Vagina (tissue), 1 donor: Measurements from ENCODE around the genes PPP6C, MVB12B and LMX1B.

- PRO-cap: bidirectional peak, plus-strand start at chr9:125190019, minus-strand start at chr9:125189792
- RAMPAGE, long total RNA: start-site peak on the minus strand at chr9:125189761-125189792, 230 reads
These were observed at the start of gene PPP6C for GRCh38 chr9:125189396-125190445. Gene PPP6C (minus strand): TSS chr9:125189803.

DNA sequence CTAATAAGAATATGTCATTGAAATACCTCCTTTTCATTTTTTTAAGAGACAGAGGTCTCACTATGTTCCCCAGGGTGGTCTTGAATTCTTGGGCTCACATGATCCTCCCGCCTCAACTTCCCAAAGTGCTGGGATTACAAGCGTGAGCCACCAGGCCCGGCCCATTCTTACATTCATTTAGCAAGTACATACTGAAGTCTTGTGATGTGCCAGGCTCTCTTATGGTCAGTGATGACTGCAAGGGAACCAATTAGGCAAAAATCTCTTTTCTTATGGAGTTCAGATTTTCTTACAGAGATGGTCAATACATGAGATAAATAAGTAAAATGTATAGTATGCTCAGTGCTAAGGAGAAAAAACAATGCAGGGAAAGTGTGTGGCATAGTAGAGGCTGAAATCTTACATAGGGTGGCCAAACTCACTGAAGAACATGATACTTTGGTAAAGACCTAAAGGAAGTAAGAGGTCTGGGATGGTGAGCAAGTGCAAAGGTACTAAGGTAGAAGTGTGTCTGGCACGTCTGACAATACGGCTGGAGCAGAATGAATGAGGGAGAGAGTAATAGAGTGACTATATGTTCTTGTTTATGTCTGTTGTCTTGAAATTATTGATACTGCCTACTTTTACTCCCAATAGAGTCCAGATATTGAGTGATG lies 27.0 kb downstream of the GAPVD1 start:
- PRO-cap: no peak
- RAMPAGE, long total RNA: start-site peak on the plus strand centred at position 224 of the sequence, 60 bp wide, 7 reads

GRCh38 chr9:125485393-125485805 lies 221.6 kb downstream of the MAPKAP1 start:
- PRO-cap: no peak
- RAMPAGE, long total RNA: no peak

DNA sequence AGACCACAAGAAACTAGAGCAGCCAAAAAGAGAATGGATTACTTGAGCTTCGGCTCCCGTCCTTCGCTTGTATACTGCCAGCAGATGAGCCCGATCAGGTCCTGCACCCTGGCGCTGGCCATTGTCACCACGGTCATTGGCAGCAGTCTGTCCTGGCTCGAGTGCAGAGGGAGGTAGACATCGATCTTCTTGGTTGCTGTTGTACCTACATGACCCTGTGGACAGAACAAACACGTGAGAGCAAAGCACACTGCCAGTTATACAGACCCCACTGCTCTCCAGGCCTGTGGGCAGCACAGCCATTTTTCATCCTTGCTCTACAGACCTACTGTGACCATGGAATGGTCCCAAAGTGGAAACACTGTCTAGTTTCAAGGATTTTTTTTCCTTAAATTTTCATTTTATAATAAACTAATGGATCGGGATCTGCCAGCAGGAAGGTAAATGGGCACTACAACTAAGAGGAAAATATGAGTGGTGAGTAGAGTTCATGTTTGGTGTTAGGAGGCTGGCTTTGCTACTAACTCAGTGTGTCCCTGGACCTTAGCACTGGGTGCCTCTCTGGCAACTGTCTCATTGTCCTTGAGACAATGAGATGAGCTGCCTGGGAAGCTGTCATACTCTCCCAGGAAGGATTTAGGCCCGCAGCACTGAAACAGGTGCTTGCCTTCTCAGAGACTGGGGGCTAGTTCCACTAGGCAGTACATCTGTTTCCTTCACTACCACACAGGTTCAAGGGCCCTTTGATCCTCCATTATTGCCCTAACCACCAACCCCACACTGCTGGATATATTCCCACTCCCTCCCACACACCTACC lies 121.3 kb downstream of the MAPKAP1 start:
- PRO-cap: no peak
- RAMPAGE, long total RNA: no peak

DNA sequence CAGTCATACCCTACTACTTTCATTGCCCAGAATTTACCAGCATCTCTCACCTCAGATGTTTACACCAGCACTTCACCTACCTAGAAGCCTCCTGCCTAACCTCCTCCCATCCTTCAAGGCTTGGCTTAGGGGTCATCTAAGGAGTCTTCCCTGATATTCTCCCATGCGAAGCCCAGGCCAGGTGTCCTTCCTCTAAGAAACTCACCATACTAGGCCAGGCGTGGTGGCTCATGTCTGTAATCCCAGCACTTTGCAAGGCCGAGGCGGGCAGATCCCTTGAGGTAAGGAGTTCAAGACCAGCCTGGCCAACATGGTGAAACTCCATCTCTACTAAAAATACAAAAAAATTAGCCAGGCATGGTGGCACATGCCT lies 75.3 kb downstream of the MAPKAP1 start:
- PRO-cap: no peak
- RAMPAGE, long total RNA: start-site peak on the minus strand centred at position 159 of the sequence, 242 bp wide, 15 reads

- PRO-cap: no peak
- RAMPAGE, long total RNA: no peak
These were observed 12.1 kb downstream of the PBX3 start for GRCh38 chr9:125759223-125759780.

GRCh38 chr9:125765269-125766300 lies 18.4 kb downstream of the PBX3 start:
- PRO-cap: no peak
- RAMPAGE, long total RNA: start-site peak on the plus strand at chr9:125765648-125765716, 12 reads

DNA sequence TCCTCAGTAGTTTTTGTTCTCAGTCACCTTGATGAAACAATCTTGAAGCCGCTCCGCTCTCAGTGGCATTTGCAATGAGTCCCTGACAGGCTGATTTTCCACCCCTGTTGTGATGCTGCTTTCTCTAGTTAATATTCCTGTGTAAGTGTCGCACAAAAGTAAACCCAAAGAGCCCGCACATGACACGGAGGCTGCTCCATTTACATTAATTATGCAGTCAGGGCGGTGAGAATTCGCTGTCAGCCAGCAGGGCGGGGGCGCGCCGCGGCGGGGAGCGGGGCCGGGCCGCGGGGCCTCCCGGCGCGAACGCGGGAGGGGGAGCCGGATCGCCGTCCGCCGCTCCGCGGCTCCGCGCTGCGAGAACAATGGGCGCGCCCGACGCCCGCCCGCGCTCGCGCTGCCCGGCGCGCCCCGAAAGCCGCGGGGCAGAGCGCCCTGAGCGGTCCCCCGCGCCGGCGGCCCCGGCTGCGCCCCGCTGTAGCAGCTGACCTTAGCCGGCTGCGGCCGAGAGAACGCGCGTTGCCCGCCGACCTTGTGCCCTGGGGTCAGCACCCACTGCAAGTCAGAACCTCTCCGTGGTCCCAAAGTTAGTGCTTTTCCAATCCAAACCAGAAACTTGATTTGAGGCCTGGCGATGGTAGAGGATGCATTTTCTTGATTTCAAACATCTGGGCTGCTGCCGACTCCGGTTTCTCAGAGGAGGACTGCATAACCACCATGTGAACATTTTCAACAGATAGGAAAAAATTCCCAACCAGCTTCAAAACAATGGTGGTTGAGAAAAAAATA lies 142.5 kb downstream of the PBX3 start:
- PRO-cap: no peak
- RAMPAGE, long total RNA: no peak

- PRO-cap: no peak
- RAMPAGE, long total RNA: no peak
These were observed 168.4 kb downstream of the PBX3 start for GRCh38 chr9:125915549-125915963.

DNA sequence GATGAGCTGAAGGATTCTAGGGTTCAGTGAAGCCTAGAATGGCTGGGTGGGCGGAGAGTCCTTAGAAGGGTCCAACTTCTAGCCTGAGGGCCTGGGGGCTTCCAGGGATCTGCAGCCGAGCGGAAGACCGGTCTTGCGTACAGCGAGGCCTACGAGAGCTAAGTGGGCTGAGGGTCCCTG lies 487 bp upstream of the MVB12B start:
- PRO-cap: no peak
- RAMPAGE, long total RNA: no peak

- PRO-cap: bidirectional peak, plus-strand start at chr9:126326661, minus-strand start at chr9:126326687; bidirectional peak, plus-strand start at chr9:126326948, minus-strand start at chr9:126326772; bidirectional peak, plus-strand start at chr9:126327140, minus-strand start at chr9:126327067
- RAMPAGE, long total RNA: start-site peak on the plus strand at chr9:126326906-126326932, 22 reads
These were observed at the start of gene MVB12B for GRCh38 chr9:126326432-126327502. Gene MVB12B (plus strand): TSS chr9:126326829.

DNA sequence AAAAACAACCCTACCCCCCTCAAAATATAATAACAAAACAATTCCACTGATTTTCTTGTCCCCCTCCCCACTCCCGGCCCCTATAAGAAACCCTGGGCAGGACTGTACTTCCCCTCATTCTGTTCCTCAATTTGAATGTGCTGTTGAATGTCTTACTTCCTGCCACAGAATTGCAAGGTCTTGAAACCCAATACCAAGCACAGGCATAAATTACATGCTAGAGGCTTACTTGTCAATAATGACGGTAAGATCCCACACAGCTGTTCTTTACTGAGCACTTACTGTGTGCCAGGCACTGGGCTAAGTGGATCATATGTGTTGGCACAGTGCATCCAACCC lies 63.3 kb downstream of the MVB12B start:
- PRO-cap: no peak
- RAMPAGE, long total RNA: no peak

DNA sequence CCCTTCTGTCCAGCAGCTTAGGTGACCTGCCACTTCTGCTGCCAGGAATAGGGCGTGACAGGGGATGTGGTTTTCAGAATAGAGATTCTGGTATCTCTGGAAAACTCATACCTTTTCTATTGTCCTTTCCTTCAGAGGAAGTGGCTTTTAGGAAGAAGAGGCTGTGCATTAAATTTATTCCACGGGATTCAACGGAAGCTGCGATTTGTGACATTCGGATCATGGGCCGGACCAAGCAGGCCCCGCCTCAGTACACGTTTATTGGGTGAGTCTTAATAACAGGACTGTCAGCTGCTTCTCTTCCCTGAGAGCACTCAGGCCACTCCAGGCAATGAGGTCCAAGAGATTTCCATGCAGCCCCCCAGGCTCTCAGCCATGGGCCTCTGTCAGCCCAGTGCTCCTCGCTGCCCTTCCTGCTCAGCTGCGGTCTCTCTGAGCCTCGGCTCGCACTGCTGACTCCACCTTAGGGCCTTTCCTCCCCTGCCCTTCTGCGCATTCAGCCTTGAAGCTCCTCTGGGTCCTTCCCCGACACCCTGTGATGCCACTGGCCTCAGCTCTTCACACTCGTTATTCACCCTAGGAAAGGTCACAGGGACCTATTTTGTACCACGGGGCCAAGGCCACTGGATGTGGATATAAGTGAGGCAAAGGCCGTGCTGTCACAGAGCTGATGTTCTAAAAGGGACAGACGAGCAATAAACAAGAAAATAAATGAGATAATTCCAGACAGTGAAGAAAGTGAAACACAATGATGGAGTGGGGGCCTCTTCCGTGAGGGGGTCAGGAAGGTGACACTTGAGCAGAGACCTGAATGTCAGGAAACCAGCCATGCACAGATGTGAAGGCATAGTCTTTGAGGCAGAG lies 65.5 kb downstream of the MVB12B start:
- PRO-cap: no peak
- RAMPAGE, long total RNA: start-site peak on the plus strand centred at position 562 of the sequence, 138 bp wide, 16 reads

DNA sequence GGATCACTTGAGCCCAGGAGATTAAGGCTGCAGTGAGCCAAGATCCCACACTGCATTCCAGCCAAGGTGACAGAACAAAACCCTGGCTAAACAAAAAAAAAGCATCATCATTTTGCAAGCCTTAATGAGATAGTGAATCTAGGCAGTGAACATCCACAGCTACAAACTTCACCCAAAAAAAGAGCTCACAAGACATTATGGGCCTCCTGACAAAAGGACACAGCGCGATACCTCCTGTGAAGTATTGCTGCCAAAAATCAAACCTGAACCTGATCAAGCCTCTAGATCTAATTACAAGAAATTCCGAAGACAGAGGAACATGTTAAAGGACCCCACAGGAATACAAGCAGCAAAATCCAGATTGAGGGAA lies 16.5 kb upstream of the LMX1B start:
- PRO-cap: no peak
- RAMPAGE, long total RNA: no peak

- PRO-cap: no peak
- RAMPAGE, long total RNA: no peak
These were observed at the start of gene LMX1B for GRCh38 chr9:126613419-126614491. Gene LMX1B (plus strand): TSS chr9:126613928.

DNA sequence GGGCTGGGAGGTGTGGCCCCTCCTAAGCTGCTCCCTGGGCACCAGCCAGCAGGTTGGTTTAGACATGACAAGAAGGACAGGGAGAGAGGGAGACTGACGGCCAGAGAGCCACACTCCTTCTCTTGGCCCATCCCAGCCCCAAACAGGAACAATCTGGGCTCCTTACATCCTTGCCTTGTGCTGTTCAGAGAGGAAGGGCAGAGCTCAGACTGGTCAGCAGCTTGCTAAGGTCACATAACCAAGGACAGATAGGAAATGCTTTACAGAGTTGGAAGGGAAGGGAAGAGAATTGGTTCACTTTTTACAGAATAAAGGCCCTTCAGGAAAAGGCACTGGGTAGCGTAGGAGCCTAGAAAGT lies 94.5 kb downstream of the LMX1B start:
- PRO-cap: no peak
- RAMPAGE, long total RNA: no peak

DNA sequence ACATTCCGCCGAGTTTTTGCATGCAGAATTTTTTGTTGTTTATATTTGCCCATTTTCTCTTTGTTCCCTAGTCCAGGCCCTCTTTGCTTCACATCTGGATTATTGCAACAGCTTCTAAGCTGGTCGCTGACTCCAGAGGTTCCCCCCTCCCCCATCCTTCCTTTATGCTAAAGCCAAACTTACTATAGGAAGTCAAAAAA lies 1.2 kb downstream of the ZBTB34 start:
- PRO-cap: no peak
- RAMPAGE, long total RNA: no peak

GRCh38 chr9:127035947-127036651 lies 86.3 kb downstream of the ANGPTL2 start:
- PRO-cap: no peak
- RAMPAGE, long total RNA: start-site peak on the plus strand at chr9:127036209-127036269, 8 reads

- PRO-cap: unidirectional peak, plus-strand start at chr9:127186361; bidirectional peak, plus-strand start at chr9:127186726, minus-strand start at chr9:127186588
- RAMPAGE, long total RNA: no peak
These were observed 64.0 kb upstream of the ANGPTL2 start for GRCh38 chr9:127186014-127187166.

DNA sequence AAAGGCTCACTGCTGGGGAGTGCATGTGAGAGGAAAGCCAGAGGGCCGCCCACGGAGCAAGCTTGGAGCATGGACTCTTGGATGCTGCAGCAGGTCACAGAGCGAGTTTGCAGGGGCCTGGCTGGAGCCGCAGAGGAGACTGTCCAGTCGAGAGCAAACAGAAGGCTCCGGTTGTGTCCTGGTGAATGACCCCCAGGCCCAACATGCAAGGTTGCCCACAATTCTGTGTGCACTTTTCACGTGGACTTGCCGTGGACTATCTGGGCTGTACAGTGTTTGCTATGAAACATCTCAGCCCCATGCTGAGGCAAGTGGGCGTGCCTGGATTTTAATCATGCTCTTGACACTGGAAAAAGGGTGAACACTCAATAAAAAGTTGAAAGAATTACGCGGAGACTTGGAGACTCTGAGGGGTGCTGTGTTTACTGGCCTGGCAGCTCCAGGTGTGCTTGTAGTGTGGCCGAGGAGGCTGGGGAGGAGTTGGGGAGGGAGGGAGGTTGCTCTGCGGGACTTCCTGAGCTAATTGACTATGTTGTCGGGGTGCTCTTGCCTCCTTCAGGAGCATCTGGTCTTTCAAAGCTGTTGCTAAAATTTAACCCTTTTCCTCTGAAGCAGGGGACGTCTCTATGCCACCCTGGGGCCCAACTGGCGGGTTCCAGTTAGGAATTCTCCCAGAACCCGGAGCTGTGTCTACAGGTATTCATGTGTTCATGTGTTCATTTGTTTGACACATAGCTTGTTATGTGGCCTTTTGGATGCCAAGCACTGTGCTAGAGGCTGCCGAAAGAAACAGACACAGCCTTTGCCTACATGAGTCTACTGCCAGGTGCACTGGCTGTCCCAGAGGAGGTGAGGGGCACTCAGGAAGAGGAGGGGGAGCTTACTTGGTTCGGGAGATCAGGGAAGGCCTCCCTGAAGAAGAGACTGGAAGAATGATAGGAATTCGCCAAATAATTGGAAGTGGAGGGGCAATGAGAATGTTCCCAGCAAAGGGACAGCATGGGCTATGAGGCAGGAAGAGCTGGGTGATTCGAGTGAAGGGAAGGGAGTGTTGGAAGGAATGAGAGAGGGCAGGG lies 54.2 kb upstream of the GARNL3 start:
- PRO-cap: no peak
- RAMPAGE, long total RNA: start-site peak on the plus strand centred at position 673 of the sequence, 295 bp wide, 5 reads